Epithelial cell of proximal tubule (primary cell): ENCODE measurements around the genes RALGAPB and SLC32A1.

DNA sequence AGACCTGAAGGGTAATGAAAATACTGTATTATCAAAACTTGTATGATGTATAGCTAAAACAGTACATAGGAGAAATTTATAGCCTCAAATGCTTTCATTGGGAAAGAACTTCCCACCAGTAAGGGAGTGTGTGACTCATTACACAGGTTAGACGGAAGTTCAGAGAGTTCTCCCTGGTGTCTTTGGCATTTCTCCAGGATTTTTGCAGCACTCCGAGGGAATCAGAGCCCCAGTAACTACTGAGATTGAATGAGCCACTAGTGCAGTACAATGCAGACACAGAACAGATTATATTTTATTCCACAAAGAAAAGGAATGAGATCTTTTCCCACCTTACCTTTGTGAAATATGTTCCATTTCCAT lies 12.4 kb upstream of the RALGAPB start:
- RAMPAGE, long total RNA: no peak
- RRBS: no CpG with 5 or more reads among the region's 2 CpGs

DNA sequence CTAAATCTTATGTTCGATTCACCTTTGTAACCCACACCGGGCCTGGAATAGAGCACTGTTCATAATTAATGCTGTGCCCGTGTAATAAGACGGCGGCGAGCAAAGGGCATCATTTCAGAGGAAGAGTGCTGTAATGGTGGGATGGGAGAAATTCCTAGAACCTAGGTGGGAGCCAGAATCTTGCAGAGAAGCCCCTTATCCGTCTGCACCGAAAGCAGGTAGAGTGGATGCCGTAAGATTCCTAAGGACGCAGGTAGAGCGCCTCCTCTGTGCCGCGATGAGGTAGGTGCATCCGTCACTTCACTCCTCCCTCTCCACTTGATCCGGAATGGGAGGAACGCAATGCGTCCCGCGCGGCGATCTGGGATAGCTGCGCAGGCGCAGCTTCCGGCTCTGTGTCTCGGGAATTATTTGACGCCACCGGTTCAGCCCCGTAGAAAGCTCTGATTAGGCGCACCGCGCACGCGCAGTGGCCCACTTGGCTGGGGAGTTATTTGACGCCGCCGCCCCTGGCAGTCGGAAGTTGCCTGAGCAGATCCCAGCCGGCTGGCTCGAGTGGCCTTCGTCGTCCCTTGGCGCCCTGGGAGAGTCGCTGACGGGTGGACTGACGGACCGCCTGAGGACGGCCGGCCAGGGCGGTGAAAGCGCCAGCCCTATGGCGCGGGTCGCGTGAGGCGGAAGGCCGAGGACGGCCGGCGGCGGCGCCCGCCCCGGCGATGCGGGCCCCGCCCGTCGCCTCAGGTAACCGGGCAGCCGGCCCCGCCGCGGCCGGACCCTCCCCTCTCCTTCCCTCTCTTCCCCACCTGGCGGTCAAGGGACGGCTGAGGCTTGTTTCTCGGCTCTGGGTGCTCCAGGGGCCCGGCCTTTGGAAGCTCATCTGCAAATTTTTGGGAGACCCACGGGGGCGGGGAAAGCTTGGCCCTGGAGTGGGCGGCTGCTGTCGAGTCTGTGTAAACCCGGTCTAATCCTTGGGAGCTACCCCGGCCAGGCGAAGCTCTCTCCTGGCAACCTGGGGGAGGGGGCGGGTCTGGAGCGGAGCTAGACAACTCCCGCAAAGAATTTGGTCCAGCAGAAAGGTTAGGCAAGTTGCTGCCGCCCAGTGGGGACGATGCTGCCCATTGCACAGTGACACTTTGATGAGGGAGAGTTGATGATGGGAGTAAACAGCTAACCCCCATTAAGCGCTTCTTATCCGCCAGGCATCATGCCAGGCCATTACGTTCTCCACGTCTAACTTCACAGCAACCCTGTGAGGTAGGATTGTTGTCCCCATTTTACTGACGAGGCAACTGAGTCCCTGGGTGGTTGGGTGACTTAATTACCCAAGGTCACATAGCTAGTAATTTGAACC lies at the start of gene RALGAPB:
Gene RALGAPB, plus strand, starts transcription at position 515 of the 1,351 bp plus-strand sequence.
- RAMPAGE, long total RNA: no peak
- RRBS: under 1% methylated on average over 35 of the region's 95 CpGs

DNA sequence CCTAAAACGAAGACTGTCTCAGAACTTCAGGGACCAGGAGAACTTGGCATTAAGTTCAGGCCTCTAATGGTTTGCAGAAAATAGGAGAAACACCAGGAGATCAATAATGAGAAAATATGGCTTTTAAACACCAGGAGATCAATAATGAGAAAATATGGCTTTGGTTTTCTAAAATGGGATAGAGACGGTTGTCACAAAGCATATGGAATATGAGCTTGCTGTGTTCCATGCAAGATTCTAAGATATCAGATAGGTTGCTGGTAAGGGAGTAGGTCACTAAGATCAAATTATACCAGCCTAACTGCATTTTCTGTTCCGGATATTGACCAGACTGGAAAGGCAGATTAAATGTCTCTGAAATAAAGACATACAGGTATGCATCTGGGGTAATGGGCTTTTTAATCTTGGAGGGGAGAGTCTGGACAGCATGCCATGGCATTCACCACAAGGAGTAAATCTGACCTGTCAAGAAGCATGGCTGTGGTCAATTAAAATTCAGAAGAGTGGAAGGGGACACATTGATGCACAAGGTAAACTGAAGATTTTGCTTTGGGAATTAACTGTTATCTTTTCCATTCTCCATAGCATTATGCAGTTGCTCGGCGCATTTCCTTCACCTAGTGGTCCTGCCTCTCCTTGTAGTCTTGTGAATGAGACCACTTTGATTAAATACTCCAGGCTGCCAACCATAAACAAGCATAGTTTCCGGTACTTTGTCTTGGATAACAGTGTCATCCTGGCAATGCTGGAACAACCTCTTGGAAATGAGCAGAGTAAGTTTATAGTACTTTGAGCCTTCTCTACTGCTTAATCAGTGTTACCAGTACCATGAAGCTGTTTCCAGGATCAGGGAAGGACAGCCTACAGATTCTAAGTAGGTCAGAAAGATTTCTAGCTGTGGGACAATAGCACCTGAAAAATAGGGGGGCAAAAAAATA lies 35.1 kb upstream of the ADIG start:
- RAMPAGE, long total RNA: no peak
- RRBS: no CpG with 5 or more reads among the region's 6 CpGs

- RAMPAGE, long total RNA: no peak
- RRBS: no CpG with 5 or more reads among the region's 7 CpGs
Measured at GRCh38 chr20:38559453-38559815, 21.6 kb upstream of the ADIG start.

GRCh38 chr20:38723692-38724806 lies at the start of gene SLC32A1:
Gene SLC32A1 (plus strand): TSS chr20:38724486.
- RAMPAGE, long total RNA: no peak
- RRBS: 2% methylated on average over 9 of the region's 106 CpGs

DNA sequence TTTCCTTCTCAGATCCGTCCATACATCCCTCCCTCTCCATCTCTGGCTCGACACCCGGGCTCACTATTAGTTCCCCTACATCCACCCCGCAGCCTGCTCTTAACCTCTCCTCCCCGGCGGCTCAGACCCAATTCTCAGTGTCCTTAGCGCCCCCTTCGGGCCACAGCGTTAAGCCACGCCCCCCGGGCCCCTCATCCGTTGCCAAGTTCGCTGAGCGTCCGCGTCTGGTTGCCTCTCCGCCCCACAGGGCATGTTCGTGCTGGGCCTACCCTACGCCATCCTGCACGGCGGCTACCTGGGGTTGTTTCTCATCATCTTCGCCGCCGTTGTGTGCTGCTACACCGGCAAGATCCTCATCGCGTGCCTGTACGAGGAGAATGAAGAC lies 2.9 kb downstream of the SLC32A1 start:
- RAMPAGE, long total RNA: no peak
- RRBS: 4% methylated on average over 9 of the region's 28 CpGs

- RAMPAGE, long total RNA: no peak
- RRBS: no CpG with 5 or more reads among the region's 19 CpGs
Measured at GRCh38 chr20:38835516-38836032, 30.1 kb downstream of the PPP1R16B start.

DNA sequence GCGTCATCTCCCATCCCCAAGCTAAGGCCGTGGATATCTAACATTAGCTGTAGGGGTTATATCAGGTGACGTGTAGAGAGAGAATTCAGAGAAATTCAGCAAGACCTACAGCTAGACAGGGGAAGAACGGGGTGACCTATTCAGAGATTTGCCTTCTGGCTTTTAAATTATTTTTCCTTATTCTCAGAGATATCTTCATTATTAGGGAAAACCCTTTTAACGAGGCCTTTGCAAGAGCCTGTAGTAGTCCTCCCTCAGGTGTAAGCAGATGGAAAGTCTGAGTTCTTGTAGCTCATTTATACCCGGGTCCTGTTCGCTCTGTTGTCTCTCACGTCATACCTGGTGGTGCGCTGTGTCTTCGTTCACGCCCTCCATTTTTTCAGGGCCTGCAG lies 75.0 kb downstream of the DHX35 start:
- RAMPAGE, long total RNA: no peak
- RRBS: no CpG with 5 or more reads among the region's 11 CpGs

DNA sequence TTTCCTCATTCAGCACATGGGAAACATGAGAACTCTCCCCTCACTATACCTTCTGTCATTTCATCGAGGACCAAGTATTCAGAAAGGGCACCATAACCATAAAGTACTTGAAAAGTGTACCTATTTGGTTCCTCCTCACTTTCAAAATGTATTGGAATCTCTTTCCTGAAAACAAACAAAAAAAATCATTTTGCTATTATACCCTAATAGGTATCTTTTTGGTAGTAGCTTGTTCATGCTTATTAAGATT lies 274.2 kb downstream of the MAFB start:
- RAMPAGE, long total RNA: no peak
- RRBS: no CpG with 5 or more reads among the region's 1 CpG

GRCh38 chr20:40561838-40562495 lies 127.1 kb downstream of the MAFB start:
- RAMPAGE, long total RNA: no peak
- RRBS: no CpG with 5 or more reads among the region's 6 CpGs

DNA sequence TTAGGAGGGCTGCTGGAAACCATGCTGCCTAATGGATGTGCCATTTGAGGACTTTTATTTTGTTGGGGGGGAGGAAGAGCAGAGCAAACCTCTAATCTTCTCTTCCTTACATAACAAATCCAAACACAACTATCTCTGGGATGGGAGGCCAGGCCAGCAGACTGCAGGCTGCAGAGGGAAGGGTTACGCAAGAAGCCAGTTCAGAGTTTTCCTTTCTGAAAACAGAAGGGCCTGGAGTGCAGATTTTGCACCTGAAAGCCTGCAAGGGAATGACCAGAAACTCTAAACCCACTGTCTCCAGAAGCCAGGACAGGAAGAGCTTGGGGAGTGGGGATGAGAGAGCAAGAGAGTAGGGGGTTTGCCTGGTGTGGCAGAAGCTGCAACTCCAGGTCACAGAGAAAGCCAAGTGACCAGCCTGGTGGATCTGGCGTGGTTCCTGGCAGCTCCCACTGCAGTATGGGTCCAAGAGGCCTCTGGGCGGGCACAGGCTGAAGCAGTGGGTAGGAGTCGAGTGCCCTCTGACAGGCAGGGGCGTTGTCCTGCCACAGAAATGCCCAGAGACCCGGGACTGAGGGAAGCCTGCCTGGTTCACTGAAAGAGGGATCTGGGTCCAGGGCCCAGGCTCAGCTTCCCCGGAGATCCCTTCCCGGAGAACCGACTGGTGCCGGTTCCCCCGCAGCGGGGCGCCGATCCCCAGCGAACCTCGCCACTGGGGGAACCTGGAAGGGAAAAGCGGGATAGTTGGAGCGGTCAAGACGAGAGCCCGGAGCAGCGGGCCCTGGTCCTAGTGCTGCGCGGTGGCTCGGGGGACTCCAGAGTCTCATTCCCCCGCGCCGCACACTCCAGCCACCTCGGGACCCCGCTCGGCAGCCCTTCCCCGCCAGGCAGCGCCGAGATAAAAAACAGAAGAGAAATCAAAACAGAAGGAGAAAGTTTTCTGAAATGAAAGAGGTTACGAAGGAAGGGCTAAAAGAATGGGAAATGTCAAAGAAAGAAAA lies 6.6 kb downstream of the MAFB start:
- RAMPAGE, long total RNA: no peak
- RRBS: 42% methylated on average over 12 of the region's 34 CpGs

DNA sequence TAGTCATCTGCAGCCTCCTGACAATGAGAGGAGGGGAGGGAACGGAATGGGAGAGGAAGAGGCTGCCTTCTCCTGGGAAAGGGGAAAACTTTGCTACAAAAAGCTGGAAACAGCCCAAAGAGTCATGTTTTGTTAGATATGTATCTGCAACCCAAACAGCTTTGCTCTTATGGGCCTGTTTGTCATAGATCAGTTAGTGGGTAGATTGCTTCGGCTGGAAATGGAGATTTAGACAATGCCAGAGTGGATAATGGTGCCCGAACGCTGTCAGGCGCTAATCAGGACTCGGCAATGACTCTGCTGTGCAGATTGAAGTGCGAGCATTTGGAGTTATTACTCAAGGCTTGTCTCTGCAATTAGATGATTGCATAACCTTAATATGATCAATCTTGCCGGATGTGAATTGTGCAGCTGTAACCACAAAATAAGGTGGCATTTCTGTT lies 92.4 kb upstream of the MAFB start:
- RAMPAGE, long total RNA: no peak
- RRBS: no CpG with 5 or more reads among the region's 8 CpGs

GRCh38 chr20:41048533-41049312 lies 20.1 kb downstream of the TOP1 start:
- RAMPAGE, long total RNA: no peak
- RRBS: no CpG with 5 or more reads among the region's 6 CpGs

DNA sequence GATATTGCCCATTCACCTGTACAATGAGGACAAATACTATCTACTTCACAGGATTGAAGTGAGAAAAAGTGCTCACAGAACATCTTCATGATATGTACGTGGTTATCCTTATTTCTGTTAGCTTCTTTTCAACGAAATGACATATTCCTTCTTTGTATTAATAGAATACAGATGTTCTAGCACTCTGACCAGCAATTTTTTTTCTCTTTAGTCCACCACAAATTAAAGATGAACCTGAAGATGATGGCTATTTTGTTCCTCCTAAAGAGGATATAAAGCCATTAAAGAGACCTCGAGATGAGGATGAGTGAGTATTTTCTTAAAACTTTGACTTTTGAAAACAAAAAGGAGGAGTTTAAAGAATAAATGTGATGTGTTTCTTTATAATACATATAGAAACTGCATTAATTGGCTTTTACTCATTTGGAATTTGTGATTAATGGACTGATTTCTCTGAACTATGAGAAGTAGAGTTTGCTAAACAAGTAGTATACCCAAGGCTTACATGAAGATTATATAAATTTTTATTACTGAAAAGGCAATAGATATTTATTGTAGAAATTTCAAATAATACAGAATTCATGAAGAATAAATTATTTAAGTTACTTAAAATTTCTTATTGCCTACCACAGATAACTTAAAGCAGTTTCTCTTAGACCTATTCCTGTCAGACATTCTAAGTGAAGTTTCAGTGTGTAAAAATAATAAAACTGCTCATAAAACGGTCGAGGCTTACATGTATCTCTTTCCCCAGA lies 51.4 kb downstream of the TOP1 start:
- RAMPAGE, long total RNA: no peak
- RRBS: no CpG with 5 or more reads among the region's 5 CpGs

DNA sequence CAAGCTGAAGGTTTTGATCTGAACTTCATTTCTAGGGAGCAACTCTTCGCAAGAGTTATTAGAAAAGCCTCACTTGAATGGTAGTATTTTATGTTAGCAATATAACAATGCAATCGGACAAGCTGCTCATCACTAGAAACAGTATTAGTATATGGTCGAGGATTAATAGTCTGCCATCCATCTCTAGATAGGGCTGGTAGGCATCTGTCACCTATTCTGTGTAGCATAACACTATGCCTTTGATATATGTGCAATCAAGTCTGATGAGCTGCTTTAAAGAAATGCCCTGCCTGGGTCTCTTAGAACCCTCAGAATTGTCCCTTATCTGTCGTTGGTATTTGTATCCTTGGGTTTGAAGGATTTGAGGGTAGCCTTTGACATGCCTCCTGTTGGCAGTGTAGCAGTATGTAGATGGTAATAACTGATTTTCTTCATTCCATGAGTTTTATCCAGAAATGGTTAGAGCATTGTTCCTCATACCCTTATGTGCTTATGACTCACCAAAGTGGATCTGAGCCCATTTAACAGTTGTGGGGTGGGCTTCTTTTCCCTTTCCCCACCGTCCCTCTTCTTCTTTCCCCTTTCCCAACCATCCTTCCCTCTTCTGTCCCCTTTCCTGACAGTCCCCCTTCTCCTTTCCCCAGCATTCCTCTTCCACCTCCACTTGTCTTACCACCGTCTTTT lies 44.3 kb upstream of the PLCG1 start:
- RAMPAGE, long total RNA: no peak
- RRBS: no CpG with 5 or more reads among the region's 6 CpGs

GRCh38 chr20:41171872-41172745 lies 34.8 kb downstream of the PLCG1 start:
- RAMPAGE, long total RNA: no peak
- RRBS: no CpG with 5 or more reads among the region's 13 CpGs

- RAMPAGE, long total RNA: no peak
- RRBS: no CpG with 5 or more reads among the region's 1 CpG
Measured at GRCh38 chr20:41245369-41245766, 72.2 kb downstream of the ZHX3 start.

DNA sequence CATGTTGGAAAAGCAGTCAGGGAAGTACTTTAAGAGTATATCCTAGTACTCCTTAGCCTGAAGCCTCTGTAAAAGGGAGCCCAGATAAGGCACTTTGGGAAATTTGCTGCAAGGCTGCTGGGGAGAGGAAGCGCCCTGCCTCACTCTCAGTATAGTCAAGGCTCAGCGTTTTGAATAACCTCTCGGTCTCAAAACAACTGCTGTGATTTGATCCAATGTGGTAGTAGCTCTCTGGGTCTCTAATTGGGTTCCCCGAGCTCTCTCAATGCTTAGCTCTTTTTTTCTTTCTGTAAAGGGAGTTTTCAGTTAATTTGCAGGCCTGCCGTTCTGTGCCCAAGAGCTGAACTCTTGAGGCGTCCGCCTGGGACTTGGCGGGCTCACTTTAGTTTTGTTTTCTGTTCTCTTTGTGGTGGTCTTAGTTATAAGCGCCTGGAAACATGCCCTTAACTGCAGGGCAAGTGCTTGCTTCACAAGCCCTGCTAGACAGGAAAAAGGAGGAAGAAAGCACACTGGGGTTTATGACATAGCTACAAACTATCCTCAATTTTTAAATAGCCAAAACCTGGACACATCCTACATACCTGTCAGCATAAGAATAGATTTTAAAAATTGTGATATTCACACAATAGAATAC lies 41.1 kb downstream of the ZHX3 start:
- RAMPAGE, long total RNA: no peak
- RRBS: no CpG with 5 or more reads among the region's 9 CpGs

DNA sequence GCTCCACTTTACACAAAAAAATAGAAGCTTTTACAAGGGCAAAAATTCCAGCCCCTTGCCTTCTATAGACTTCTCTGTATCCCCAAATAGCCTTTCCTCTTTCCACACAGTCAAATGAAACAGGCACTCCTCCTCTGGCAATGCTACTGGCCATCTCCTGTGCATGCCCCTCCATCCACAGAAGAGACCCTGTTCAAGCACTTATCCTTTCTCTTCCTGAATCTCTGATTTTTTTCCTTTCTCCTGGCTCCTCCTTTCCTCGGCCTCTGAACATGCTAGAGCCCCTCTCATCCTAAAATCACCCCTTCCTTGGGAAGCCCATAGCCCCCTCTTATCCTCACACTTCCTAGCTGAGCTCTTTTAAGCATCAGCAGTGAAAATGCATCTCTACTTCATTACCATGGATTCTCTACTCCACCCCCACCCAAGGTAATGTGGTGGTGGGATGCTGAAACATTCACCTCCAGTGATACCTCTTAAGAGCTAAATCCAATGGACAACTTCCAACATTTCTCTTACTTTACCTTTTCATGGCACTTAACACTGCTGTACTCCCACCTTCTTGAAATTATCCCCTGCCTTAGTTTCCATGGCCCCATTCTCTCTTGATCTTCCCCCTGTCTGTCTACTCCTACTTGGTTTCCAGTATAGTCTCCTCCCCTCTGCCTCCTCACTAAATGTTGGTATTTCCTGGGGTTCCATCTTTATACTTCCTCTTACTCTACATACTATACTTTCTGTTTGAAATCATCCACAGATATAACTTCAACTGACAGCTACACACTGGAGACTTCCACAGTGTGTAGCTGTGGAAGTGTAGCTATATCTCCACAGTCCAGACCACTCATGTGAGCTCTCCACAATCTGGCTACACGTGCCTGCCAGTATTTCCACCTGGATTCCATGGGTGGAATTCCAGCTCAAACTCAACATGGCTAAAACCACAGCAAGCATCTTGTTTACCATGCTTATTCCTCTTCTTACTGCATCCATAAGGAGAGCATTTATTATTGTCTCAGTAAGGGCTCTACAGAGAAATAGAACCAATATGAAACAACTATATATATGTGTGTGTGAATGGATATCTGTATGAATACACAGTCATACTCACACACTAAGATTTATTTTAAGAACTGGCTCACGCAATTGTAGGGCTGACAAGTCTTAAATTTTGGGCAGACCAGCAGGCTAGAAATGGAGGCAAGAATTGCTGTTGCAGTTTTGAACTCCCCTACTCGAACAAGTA lies 13.6 kb downstream of the ZHX3 start:
- RAMPAGE, long total RNA: no peak
- RRBS: no CpG with 5 or more reads among the region's 4 CpGs

GRCh38 chr20:41509629-41510166 lies 108.5 kb downstream of the CHD6 start:
- RAMPAGE, long total RNA: no peak
- RRBS: no CpG with 5 or more reads among the region's 4 CpGs